Vagina (tissue), 1 donor: ENCODE results near the gene PKDCC.

GRCh38 chr2:39944314-39944710 is 165.3 kb upstream of the THUMPD2 start:
- PRO-cap, result no peak
- RAMPAGE, long total RNA, result no peak

- PRO-cap, result no peak
- RAMPAGE, long total RNA, result no peak
Observed at GRCh38 chr2:40394454-40395211, 57.3 kb downstream of the SLC8A1 start.

DNA sequence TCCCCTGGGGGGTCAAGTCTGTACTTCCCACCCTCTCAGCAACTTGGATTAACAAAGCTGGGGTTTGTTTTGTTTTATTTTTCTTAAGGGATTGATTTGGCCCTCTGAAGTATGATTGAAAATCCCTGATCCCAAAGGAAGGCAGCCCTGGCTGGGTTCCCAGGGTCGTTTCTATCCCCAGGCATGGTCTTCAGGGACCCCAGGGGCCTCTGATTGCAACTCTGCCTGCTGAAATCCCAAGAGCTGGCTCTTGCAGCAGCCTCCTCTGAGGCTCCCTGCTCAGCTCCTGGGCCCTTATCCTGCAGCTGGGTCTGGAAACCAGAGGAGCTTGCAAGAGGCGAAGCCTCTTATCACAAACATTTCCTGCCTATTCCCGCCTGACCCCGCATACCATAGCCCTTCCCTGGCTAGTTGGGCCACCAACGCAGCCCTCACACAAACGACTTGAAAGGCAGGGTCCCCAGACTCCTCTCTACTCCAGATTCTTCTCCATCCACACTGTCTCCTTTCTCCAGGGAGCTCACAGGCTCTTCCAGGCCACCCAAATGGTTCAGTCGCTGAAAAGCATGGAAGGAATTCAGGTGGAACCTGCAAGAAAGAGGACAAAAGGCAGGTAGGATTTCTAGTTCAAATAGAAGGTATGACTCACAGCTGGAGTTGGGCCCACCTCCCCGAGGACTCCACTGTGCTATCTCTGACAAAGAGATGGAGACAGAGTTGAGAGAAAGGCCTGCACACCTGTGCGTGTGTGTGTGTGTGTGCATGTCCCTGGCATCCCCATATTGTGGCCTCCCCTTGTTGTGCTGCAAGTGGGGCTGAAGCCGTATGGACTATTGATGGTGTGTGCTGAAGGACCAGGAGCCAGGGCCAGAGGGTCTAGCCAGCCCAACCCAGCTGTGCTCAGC is 109.5 kb upstream of the PKDCC start:
- PRO-cap, result no peak
- RAMPAGE, long total RNA, result no peak

DNA sequence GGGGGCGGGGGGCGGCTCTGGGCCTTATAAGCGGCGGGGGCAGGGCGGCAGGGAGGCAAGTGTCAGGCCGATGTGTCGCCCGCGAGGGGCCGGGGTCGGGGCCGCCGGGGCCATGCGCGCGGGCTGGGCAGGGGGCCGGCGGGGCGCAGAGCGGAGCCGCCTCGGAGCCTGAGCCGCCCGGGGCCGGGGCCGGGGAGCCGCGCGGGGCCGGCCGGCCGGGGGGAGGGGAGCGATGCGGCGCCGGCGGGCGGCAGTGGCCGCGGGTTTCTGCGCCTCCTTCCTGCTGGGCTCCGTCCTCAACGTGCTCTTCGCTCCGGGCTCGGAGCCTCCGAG is at the start of gene PKDCC:
Gene PKDCC (plus strand): TSS at position 54 of the 333 bp plus-strand sequence.
- PRO-cap, result bidirectional peak, plus-strand start at position 58 of the sequence, minus-strand start outside the sequence
- RAMPAGE, long total RNA, result no peak

GRCh38 chr2:42100763-42101746 is 53.2 kb downstream of the PKDCC start:
- PRO-cap, result unidirectional peak, plus-strand start at chr2:42101233; unidirectional peak, plus-strand start at chr2:42101361; unidirectional peak, plus-strand start at chr2:42101404
- RAMPAGE, long total RNA, result no peak

GRCh38 chr2:42105193-42106001 is 57.6 kb downstream of the PKDCC start:
- PRO-cap, result no peak
- RAMPAGE, long total RNA, result no peak

DNA sequence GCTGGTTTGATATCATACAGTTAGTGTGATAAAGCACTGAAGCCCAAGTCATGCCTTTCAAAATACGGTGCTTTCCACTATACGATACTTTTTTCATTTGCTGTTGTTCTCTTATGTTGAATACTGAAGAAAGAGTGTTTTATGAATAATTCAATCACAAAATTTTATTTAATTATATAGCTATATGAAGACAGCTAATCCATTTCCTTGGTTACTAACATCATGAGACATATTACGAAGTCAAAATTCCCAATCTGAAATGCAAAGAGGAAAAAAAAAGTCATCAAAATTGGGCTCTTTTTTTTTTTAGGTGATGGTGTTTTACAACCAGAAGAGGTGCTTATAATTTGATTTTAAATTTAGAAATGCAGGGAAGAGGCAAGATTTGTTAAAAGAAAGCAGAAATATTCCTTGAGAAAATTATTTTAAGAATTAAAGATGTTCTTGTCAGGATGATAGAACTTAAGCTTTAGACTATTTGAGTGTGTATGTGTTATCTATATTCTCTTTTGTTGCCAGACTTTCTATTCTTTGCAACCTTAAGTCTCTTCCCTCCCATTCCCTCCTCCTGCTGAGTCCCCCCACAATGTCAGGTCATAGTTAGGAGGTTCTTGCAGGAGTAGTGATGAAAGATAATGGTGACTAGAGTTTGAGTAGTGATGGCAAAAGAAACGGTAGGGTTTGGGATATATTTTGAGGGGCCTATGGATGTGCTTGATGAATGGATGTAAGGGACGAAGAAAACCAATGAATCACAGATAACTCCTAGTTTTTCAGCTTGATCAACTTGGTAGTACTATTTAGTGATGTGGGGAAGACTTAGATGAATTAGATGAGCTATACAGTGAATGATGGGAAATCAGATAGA is 20.8 kb downstream of the EML4 start:
- PRO-cap, result no peak
- RAMPAGE, long total RNA, result start-site peak on the plus strand centred at position 186 of the sequence, 213 bp wide, 7 reads; start-site peak on the plus strand centred at position 669 of the sequence, 286 bp wide, 8 reads

GRCh38 chr2:42424866-42425306 is 63.9 kb upstream of the COX7A2L start:
- PRO-cap, result no peak
- RAMPAGE, long total RNA, result no peak

DNA sequence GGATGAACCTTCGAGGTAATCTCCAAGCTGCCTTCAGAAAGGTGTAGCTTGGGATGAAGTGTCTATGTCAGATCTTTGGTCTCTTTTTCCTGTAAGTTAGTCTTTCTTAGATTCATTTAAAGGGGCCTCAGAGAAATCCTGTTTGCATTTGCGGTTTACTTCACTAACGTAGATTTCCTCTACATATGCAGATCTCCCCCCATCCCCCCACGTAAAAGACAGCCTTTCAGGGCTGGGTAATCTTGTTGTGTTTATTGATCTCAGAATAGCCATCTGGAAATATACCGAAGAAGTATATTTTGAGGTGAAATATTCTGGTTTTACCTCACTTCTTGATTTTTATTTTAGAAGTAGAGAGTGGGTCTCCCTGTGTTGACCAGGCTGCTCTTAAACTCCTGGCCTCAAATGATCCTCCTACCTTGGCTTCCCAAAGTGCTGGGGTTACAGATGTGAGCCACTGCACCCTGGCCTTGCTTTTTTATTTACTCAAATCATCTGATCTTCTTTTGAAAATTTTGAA is 83.8 kb downstream of the MTA3 start:
- PRO-cap, result no peak
- RAMPAGE, long total RNA, result no peak

DNA sequence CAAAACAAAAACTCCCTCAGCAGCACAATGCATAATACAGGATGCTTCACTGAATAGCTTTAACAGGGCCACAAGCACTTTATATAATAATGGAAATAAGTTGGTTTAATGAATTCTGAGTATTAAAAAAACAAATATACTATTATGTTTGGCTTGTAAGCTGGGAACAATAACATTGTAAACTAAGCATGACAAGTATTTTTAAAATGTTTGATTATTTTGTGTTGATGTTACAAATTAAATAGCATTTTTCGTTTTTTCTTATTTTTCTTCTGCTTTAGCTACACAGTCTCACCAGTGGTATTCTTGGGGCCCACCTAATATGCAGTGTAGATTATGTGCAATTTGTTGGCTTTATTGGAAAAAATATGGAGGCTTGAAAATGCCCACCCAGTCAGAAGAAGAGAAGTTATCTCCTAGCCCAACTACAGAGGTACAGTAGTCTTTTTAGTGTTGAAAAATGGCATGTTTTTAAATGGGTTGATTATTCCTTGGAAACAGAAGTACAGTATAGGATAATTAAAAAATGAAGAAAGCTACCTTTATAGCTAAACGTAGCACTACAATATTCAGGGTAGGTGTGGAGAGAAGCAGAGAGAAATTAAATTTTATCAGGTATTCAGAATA is 56.2 kb downstream of the OXER1 start:
- PRO-cap, result no peak
- RAMPAGE, long total RNA, result start-site peak on the plus strand centred at position 354 of the sequence, 13 bp wide, 21 reads

GRCh38 chr2:42752576-42752977 is 11.4 kb downstream of the OXER1 start:
- PRO-cap, result no peak
- RAMPAGE, long total RNA, result no peak

DNA sequence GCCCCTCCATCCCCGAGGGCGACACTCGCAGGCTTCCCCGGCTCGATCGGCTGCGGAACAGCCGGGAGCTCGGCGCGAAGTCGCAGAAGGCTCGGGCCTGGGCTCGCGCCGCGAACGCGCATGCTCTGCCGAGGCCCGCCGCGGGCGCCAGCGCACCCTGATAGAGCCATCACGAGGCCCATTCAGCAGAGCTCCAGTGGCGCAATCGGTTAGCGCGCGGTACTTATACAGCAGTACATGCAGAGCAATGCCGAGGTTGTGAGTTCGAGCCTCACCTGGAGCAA is 17.9 kb upstream of the HAAO start:
- PRO-cap, result bidirectional peak, plus-strand start outside the sequence, minus-strand start at position 82 of the sequence
- RAMPAGE, long total RNA, result start-site peak on the plus strand centred at position 221 of the sequence, 66 bp wide, 5 reads

DNA sequence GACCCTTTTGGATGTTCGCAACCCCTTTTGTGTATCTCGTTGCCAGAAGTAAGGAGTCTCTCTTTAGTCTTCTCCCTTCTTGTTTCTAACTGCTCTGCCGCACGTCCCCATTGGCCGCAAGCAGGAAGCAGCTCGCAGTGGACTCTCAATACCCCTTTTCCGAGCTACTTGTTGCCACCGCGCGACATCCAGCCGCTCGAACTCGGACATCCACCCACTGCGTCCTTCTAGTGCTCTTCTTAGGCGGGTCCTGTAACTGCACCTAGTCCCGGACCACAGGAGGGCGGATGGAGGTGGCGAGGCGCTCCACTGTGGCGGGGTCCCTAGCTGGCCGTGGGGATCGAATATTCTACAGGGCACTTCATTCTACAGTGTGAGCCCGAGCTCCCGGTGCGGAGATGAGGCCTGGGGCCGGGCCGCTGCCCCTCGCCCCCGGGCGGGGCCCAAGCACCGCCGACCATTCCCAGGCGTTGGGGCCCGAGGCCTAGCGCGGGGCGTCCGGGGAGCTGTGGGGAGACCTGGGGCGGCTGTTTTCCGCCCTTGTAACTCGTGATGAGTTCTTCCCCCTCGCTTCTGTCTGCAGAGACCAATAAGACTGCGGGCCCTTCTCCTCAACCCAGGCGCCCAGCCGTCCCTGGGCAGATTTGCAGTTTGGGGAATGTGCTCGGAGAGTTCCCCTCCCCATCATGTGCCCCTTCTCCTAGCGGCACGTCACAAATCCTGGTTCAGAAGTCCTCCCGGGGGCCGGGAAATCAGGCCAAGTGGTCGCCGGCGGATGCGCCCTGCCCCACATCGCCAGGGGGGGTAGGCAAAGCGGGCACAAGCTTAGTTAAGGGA is 18.5 kb upstream of the HAAO start:
- PRO-cap, result bidirectional peak, plus-strand start at position 110 of the sequence, minus-strand start outside the sequence; bidirectional peak, plus-strand start at position 265 of the sequence, minus-strand start at position 252 of the sequence; bidirectional peak, plus-strand start at position 728 of the sequence, minus-strand start at position 646 of the sequence
- RAMPAGE, long total RNA, result start-site peak on the minus strand centred at position 515 of the sequence, 10 bp wide, 5 reads

DNA sequence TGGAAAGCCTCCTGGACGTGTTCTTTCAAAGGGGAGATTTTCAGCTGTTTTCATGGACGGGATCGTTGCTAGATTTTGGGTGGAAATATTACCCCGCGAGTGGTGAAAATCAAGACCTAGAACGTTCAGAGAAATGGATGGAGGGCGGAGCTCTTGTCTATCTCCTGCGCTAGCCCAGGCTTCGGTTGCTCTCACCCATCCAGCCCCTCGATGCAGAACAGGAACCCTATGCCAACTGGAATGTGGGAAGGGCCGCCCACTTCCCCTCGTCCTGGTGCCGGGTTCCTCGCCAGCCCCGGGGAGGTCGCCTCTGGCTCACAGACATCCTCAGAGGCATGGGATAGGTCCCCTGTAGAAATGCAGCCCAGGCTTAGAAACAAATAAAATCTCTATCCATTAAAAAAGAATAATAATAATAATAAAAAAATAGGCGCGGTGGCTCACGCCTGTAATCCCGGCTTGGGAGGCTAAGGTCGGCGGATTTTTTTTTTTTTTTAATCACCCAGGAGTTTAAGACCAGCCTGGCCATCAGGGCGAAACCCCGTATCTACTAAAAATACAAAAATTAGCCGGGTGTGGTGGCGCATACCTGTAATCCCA is 19.2 kb upstream of the HAAO start:
- PRO-cap, result unidirectional peak, minus-strand start at position 134 of the sequence; unidirectional peak, minus-strand start at position 193 of the sequence
- RAMPAGE, long total RNA, result no peak

DNA sequence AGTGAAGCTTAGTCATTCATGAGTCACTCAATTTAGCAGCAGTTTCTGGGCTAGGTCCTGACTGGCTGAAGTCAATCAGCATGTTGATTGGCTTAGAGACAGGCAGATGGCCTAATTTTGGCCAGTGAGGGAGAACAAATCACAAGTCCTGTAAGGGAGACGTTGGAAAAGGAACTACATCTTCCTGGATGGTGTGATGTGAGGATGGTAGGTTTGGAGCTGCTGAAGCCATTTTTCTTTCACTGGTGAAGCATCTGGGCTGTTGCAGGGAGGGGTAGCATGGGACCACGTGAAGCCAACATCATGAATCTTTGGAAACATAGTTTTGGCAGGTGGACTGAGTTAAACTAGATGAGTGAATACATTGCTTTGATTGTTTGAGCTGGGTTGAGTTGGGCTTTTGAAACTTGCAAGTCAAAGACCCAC is 104.6 kb upstream of the HAAO start:
- PRO-cap, result no peak
- RAMPAGE, long total RNA, result no peak

GRCh38 chr2:42922632-42923539 is 130.5 kb upstream of the HAAO start:
- PRO-cap, result bidirectional peak, plus-strand start at chr2:42923070, minus-strand start at chr2:42922900
- RAMPAGE, long total RNA, result no peak

- PRO-cap, result no peak
- RAMPAGE, long total RNA, result no peak
Observed at GRCh38 chr2:42999327-43000262, 207.2 kb upstream of the HAAO start.

- PRO-cap, result no peak
- RAMPAGE, long total RNA, result no peak
Observed at GRCh38 chr2:43051378-43051895, 175.0 kb downstream of the ZFP36L2 start.

DNA sequence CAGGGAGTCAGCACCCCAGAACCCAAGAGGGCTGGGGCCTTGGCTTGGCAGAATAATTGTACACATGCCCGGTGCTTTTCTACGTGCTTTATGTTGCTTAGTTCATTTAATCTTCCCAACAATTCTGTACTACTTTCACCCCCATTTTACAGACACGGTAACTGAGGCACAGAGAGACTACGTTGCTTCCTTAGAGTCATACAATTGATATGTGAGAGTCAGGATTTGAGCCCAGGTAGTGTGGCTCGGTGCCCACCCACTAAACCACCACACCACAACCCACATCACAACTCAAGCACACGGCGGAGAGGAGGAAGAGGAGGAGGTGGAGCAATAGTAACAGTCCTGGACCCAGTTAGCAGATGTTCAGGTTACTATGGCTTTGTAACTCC is 167.3 kb downstream of the ZFP36L2 start:
- PRO-cap, result no peak
- RAMPAGE, long total RNA, result no peak

DNA sequence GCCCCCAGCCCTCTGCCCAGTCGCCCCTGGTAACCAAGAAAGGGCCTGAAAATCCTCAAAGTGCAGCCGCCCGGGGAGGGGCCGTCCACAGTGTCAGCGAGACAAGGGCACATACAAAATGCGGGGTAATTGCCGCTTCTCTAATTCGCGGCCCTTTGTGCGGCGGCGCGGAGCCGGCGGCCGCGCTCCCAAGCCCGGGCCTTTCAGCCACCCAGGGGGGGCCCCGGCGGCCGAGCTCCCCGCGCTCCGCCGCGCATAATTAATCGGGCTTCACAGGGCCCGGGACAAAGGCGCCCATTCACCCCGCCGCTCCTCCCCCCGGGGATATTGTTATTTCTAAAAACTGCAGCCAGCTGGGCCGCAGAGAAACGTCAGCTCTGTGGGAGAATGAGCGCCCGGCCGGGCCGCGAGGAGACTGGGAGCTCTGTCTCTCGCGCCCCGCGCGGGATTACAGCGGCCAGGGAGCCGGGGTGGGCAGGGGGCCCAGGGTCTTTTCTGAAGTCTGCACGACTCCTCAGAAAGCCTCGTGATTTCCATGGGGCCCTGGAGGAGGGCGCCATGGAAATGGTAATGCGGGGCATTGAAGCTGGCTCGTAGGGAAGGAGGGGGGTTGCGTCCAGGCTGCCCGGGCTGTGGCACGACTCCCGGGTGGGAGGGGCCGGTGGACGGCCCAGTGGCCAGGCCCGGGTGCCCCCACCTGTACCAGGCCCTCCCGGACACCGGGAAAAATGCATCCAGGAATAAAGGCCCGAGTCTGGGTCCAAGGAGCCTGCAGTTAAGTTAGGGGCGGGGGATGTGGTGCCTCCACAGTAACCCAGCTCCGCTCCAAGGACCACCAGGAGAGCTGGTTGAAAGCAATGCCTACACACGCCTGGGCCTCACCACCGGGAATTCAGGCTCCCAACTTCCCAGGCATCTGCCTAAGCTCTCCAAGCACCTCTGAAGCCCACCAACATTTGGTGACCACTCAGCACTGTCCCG is 125.4 kb downstream of the ZFP36L2 start:
- PRO-cap, result bidirectional peak, plus-strand start at position 363 of the sequence, minus-strand start at position 205 of the sequence
- RAMPAGE, long total RNA, result no peak